HTR-8/SVneo (cell line): ENCODE measurements around the genes ZNF91, ZNF675 and POP4.

- RRBS = no CpG with 5 or more reads among the region's 19 CpGs
Observed at GRCh38 chr19:23070234-23070668, 46.6 kb upstream of the ZNF730 start.

DNA sequence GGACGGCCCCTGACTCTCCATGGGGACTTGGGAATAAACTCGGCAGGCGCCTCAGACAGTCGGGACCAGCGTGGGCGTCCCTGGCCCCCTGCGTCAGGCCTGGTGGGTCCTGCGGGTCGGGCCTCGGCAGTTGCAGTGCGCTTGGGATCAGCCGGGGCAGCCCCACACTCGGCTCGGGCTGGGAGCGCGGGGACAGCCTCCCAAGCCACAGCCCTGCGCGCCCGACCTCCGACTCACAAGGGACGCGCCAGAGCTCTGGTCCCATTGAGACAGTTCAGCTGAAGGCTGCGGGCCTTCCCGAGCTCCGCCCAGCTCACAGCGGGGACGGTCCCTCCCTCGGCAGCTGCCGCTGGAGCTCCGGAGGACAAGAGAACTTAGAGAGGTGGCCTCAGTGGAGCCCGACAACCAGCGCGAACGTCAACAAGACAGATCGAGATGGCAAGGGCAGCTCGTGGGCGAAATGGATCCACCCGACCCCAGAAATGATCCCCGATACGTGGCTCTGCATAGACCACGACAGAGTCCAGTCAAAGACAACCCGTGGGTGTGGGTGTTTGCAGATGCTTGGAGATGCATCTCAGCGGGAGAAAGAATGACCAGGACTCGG, 45.6 kb upstream of the ZNF730 start:
- RRBS = 17% methylated on average over 4 of the region's 44 CpGs

- RRBS = no CpG with 5 or more reads among the region's 8 CpGs
Observed at GRCh38 chr19:23322774-23323955, 72.1 kb downstream of the ZNF91 start.

GRCh38 chr19:23380275-23380572, 15.0 kb downstream of the ZNF91 start:
- RRBS = no CpG with 5 or more reads among the region's 3 CpGs

DNA sequence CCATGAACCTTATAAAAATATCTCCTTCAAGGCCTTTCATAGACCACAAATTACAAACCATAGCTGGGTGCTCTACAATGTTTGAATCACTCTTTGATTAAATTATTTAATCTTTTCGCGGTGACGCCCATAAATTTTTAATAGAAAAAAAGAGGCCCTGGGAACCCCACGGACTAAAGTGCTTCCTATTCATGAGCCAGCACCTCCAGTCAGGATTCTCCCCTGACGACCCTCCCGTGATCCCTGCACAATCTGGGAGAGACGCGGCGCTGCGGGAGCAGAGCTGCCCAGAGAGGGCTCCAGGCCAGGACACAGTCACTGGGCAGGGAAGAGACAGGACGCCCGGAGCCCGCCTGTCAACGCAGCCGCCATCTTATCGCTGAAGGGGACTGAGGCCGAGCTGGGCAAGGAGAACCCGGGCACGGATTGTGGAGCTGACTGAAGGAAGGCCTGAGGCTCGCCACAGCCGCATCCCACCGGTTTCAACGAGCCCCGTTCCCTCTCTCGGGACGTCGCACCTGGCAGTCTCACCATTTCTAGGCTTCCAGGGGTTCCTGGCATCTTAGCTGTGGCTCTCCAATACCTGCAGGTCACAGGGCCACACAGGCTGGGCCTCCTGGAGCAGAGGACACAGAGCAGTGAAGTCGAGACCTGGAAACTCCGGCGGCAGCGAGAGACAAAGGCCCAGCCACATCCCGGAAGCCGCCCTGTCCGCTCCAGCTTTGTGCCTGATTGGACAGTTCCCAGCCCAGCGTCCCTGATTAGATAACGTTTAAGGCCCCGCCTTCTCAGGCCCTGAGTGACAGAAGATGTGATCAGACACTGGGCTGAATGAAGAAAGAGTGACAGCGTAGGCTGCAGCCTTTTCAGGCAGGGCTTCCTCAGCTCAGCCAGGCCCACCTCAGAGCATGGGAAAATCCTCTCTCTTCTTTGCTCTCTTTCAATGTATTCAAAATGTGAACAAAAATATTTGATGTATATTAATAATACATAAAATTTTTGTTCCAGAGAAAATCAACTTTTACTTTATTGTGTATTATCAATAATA, at the start of gene ZNF91:
Gene ZNF91 (minus strand): TSS at position 678 of the 1,048 bp plus-strand sequence.
- RRBS = 2% methylated on average over 3 of the region's 38 CpGs

DNA sequence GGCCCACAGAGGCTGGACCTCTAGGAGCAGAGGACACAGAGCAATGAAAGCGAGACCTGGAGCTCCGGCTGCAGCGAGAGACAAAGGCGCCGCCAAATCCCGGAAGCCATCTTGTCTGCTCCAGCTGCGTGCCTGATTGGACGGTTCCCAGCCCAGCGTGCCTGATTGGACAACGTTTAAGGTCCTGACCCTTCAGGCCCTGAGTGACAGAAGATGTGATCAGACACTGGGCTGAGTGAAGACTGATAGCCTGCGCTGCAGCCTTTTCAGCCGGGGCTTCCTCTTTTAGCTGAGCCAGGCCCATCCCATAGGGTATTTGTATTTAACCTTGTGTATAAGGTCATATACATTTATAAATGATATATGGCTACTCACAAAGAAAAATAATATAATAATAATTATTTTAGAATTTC, at the start of gene ZNF675:
Gene ZNF675 (minus strand): TSS at position 117 of the 413 bp plus-strand sequence.
- RRBS = no CpG with 5 or more reads among the region's 12 CpGs

DNA sequence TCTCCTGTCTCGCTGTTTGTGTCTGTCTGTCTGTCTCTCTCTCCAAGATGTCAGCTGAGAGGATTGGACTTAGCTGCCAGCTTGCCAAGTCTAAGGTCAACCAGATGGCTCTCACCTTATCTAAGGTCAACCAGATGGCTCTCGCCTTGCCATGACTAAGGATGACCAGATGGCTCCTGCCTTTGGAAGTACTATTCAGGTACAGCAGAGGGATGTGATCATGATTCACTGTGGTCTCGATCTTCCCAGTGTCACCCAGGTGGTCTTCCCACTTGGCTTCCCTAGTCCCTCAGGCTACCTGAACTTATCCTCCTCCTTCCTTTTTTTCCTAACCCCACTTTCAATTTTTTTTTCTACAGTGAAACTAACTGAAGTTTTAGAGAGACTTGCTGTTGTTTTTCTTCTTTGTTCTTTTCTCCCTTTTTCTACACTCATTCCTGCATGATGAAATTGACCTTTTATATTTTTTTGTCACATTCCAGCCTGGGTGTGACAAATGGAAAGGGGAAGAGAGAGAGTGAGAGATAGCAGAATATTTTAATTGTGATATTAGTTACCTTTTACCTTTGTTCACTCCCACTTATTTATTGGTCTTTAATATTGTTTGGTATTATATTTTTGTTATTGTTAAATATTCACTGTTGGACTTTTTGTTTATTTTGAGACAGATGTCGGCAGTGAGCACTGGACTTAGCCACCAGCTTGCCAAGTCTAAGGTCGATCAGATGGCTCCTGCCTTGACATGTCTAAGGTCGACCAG, 1436.2 kb downstream of the UQCRFS1 start:
- RRBS = no CpG with 5 or more reads among the region's 6 CpGs

GRCh38 chr19:28546061-28546598, 666.8 kb downstream of the UQCRFS1 start:
- RRBS = no CpG with 5 or more reads among the region's 8 CpGs

DNA sequence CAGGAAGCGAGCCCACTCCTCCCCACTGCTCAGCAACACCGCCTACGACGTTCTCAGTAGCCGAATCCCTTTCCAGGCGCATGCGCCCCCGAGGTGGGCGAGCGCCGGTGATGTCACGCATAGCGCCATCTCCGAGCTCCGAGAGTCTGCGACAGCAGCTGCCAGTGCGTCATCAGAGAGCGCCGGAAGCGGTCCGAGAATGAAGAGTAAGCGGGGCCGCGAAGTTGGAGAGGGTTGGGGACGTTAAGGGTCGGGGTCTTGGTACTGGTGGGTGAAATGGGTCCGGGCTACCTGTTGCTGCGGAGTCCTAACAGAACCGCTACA, at the start of gene POP4:
Gene POP4 (plus strand): TSS at position 164 of the 324 bp plus-strand sequence.
- RRBS = 1% methylated on average over 15 of the region's 29 CpGs

GRCh38 chr19:29761225-29761455, 46.1 kb upstream of the C19orf12 start:
- RRBS = no CpG with 5 or more reads among the region's 8 CpGs

DNA sequence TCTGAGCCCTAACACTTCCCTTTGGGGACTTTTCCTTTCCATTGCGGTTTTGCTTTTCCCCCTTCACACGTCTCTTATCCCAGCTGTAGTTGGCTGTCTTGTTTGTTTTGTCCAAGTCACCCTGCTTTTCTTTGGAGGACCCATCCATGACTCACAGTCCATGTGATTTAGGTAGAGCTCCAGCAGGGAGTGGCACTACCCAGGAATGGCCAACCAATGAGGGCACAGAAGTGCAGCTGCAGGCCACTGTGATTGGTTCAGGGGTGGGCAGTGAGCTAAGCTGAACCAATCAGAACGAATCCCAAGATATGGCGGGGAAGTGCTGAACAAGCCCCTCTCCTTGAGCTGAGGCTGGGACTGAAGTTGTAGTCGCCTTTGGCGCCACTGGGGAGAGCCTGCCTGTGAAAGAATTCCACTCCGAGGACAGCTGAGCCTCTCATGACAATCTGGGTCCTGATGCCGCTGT, 63.0 kb upstream of the URI1 start:
- RRBS = no CpG with 5 or more reads among the region's 8 CpGs

GRCh38 chr19:30373618-30374054, 1.5 kb downstream of the ZNF536 start:
- RRBS = 57% methylated on average over 12 of the region's 20 CpGs

DNA sequence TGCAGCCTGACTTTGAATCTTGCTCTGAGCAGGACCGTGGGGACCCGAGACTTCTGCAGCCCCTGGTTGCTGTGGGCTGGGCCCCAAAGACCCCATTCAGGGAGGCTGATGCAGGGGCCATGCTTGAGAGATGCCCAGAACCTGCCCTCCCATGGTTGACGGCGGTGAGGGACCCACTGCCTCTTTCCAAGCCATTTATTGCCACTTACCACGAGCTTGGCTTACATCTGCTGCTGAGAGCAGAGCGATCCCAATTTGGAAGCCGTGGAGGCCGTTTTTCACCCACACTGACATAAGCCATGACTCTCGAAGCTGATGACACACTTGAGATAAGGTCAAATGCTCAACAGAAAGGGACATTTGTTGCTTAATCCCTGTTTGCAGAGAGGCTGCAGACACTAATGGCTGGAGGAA, 15.1 kb downstream of the ZNF536 start:
- RRBS = no CpG with 5 or more reads among the region's 9 CpGs

DNA sequence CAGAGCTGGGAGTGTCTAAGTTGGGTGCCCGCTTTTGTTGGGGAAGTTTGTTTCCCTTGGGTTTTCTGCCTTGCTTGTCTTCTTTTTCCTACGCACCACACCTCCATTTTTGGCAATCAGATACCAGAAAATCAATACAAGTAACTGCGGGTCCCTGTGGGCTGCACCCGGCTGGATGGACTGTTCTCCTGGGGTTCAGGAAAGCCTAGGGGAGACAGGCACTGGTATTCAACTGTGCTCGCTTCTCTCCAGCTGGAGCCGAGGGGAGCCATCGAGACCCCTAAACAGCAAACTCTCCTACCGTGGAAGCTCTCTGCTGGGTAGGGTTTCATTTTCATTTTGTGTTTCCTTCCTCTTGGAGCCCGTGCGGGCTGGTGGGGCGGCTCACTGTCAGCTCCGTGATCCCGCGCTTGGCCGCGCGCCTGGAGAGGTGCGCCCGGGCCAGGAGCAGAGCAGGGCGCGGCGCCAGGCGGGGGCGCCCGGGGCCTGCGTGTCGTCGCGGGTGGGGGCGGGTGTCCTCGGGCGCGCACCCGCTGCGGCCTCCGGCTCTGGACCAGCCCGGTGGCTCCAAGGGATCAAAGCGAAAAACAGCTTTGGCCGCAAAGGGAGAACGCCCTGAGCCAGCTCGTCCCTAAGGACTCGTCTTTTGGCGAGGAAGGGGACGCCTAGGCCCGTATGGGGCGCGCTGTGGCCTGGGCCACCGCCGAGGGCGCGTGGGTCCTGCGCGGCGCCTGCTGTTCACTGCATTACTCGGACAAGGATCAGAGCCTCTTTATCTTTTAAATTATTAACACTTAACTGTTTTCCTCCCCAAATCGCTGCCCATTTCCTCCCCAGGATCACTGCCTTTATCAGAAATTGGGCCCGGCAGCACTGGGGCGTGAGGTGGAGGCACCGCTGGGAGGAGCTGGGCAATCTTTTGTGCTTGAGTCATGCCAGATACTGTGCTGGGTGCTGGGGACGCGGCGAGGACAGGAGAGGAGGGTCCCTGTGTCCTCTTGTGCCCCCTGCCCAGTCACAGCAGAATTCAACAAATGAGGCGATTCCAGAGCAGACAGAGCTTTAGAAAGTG, 347.4 kb downstream of the ZNF536 start:
- RRBS = 24% methylated on average over 18 of the region's 63 CpGs

DNA sequence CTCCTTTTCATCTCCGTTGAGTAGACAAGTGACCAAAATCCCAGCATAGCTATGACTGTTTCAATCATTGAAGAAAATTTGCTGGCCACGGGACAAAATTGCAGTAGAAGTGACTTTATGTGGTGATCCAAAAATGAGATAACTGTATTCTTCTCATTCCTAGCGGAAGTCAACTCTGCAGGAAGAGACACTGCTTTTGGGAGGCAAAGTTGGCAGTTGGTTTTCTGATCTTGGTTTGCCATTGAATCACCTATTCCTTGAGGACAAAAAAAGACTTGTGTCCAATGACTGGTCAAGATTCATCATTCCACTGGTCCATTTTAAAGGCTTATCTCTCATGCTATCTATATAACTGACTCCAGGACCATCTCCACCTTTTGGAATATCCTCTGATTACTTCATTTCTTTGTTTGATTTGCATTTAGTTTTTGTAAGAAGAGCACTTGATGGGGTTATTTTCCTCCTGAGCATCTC, 454.3 kb downstream of the ZNF536 start:
- RRBS = no CpG with 5 or more reads among the region's 3 CpGs

- RRBS = no CpG with 5 or more reads among the region's 16 CpGs
Observed at GRCh38 chr19:31213926-31214643, 135.2 kb downstream of the TSHZ3 start.

GRCh38 chr19:31339267-31339799, 9.9 kb downstream of the TSHZ3 start:
- RRBS = no CpG with 5 or more reads among the region's 9 CpGs

DNA sequence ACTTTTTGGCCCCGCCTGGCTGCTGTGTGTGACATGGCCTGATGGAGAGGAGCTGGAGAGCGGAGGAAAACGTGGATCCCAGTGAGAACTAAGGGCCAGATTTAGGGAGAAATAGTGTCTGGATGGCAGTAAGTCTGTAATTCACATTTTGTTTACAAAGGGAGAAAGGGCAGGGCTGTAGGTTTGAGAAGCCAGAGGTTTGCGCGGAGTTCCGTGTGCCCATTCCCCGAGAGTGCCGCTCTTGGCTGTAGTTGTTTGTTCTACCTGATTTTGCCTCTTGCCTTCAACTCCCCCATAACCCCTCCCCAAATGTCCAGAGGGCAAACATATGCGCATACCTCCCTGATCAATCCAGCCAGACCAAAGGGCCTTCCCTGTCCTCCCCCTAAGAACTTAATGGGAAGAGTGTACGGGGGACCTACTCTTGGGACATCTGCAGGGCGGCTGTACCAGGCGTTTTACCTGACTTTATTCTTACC, 3.3 kb upstream of the TSHZ3 start:
- RRBS = no CpG with 5 or more reads among the region's 12 CpGs

DNA sequence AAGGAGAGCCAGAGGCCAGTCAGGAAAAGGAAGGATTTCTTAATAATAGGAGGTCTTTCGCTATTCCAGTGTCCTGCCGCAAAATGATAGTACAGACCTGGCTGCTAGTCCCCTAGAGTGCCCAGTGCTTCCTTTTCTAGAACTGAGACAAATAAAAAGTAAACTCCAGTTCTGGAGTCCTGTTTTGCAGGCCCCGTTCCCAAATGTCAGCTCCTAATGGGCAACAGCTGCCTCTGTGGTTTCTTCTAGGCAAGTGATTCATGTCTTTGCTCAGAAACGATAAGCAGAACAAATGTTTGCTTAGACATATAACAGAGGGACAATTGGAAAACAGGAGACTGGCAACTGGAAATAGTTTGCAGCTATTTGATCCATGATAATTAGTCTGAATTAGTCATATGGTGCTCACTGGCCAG, 29.0 kb upstream of the TSHZ3 start:
- RRBS = no CpG with 5 or more reads among the region's 4 CpGs